Skin of body (tissue), 2 donors: Measurements from ENCODE around the genes SOX30 and C1QTNF2.

GRCh38 chr5:157523907-157524400, 51.6 kb downstream of the ADAM19 start:
- RAMPAGE, long total RNA, result no peak

GRCh38 chr5:157574318-157574957, 1.1 kb downstream of the ADAM19 start:
- RAMPAGE, long total RNA, result no peak

DNA sequence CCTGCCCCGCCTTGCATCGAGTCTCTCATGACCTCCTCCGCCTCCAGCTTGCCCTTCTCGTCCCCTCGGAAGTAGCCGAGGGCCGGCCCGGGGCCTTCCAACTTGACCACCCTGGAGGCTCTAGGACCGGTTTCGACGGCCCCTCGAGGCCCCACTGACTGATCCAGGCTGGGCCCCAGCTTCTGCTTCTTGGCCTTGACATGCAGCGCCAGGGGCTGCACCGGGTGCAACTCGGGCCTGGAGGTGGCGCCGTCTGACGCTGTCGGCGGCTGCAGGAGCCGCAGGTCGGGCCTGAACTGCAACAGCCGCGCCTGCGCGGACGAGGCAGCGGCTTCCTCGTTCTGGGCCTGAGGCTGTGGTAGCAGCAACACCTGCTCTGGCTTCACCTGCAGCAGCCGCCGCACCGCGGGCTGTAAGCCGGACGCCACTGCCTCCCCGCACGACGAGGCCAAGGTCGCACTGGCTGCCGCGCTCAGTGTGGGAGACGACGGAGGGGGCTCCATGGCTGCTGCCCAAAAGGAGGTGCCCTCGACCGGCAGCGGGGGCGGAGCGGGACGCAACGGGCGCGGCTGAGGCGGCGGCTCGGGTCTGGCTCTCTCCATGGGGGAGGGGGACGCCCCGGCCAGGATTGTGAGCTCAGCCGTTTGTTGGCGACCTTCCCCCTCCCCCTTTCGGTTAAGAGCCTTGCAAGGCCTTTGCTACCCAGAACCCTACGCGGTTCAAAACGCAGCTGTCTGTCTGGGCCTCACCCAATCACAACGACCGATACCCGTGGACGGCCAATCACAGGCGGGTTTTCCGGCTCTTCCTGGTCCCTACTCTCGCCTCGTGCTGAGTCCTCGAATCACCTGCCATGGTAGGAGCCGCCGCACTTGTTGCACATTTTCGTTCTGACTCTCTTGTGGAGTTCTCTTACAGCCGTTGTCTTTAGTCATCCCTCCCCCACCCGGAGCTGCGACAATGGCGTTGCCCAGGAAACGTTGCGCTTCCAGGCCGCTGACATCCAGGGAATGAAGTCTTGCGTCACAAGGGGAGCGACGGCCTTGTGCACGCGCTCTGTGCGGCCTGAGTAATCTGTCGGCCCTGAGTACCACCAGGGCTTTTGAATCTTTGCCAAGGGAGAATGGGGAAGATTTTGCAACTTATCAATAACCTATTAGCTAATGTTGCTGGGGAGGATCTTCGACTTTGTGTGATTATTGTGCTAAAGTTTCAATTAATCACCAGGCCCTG, at the start of gene SOX30:
SOX30 (minus strand) TSS at position 962 of the 1,233 bp plus-strand sequence.
- RAMPAGE, long total RNA, result no peak

DNA sequence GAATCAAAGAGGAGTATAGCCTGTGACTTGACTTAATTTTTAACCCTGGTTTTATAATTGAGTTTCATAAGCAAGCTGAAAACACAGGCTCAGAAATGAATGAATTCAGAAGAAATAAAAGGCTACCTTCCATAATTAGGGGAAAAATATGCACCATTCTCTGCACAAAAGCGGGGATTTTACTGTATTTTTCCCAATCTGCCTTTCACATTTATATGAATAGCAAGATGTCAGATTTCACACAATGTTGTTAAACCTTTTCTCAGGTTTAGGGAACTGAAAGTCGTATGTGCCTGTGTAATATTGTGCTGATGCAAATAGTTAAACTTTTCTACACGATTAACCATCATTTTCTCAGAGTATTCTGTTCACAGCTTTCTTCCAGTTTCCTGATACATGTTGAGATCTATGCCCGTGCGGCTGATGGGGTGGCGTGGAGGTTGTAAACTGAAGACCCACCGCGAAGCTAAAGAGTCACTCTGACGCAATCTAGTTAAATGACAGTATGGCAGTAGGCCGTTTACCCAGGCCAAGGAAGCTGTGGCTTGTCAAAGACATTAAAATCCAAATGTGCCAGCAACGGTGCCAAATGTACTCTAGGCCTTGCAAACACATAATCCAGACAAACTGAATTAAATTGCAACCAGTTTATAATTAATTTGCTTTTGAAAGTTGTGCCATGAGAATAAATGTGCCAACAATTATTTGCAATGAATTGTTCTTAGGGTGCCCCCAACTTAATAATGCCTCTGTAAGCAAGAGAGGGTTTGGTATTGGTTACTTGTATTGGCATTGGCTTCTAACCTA, 145.7 kb downstream of the EBF1 start:
- RAMPAGE, long total RNA, result no peak

DNA sequence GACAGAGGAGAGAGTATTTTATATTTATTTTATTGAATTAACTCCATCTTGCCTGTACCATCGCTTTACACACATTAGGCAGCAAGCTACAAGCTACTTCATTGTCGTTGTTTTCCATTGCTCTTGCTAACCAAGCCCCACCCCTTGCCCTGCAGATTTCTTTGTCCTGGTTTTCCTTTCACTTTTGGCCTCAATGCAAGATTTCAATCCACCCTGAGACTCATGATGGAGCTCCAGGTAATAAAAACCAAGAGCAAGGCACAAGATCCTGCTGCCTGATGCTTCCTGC, 65.2 kb downstream of the EBF1 start:
- RAMPAGE, long total RNA, result no peak

DNA sequence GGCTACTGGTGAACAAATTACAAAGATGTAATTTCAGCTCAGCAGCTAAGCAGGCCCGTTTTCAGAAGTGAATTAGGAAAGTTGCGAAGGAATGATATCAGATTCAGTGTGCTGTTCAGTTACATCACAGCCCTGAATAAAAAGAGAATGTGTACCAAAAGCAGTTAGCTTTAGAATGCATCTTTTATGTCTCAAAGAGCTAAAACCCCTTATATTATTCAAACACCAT, 9.4 kb downstream of the EBF1 start:
- RAMPAGE, long total RNA, result no peak

DNA sequence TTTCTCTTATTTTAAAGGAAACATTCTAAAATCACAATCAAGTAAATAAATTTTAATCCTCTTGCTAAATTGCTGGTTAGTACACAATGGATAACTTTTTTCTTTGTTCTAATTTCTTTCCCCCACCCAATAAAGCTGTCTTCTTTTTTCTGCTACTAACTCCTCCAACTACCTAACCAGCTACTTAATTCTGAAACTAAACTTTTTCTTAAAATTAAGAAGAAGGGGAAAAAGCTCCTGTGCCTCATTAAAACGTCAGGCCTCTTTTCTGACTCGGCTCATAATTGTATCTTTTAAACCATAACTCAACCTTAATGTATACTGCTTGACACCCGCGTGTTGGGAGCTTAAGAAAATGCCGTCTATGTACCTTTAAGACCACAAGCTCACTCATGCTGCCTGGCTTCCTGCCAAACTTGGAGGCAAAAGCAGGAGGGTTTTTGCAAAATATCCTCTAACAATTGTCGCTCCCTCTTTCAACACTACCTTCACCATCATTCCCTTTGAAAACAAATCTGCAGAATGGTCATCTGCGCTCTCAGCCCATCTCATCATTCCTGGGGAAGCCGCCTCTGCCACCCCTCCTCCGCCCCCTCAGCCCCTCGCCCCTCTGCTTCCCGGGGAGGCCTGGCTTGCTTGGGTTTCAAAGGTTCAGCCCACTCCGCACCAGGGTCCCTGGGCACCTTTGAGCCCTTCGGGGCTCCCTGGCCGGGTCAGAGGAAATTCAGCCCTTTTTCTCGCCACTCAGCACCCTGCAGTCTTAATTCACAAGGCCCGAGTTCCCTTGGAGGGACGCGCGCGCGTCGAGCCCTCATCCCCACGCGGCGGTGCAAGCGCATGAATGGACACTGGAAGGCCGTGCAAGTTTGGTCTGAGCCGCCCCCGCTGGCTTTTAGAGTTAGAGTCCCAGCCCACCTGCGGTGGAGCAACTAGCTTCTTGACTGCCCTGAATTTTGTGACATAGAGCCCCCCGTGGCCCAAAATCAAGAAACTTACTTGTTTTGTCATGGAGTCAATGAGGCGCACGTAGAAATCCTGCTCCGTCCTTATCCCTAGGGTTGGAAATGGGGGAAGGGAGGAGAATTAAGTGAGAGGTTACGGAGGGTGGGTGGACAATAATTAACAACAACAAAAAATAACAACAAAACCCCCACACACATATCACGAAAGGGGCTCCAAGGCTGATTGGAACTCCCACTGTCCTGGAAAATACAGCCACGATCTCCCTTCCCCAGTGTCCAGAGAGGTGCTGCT, 4.7 kb downstream of the EBF1 start:
- RAMPAGE, long total RNA, result no peak

GRCh38 chr5:159099945-159100414, 264 bp upstream of the EBF1 start:
- RAMPAGE, long total RNA, result no peak

- RAMPAGE, long total RNA, result no peak
Observed at GRCh38 chr5:159100415-159100922, 753 bp upstream of the EBF1 start.

- RAMPAGE, long total RNA, result no peak
Observed at GRCh38 chr5:159100923-159101490, 1.3 kb upstream of the EBF1 start.

DNA sequence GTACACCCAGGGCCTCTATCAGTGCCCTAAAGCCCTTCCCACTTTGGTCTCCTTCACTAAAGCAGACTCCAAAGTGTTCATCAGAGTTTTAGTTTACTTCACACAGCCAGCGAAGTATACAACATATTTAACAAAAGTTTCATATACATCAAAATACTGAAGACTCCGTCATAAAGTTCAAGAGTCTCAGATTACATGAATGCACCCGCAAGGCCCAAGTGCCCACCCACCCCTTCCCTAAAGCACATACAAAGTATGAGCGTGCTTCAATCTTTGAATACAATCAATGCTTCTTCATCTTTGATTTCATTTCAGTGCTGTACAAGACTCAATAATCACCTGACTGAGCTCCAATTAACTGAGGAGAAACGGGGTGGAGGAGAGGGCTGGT, 51.5 kb downstream of the RNF145 start:
- RAMPAGE, long total RNA, result no peak

- RAMPAGE, long total RNA, result no peak
Observed at GRCh38 chr5:159195445-159195888, 13.9 kb downstream of the RNF145 start.

DNA sequence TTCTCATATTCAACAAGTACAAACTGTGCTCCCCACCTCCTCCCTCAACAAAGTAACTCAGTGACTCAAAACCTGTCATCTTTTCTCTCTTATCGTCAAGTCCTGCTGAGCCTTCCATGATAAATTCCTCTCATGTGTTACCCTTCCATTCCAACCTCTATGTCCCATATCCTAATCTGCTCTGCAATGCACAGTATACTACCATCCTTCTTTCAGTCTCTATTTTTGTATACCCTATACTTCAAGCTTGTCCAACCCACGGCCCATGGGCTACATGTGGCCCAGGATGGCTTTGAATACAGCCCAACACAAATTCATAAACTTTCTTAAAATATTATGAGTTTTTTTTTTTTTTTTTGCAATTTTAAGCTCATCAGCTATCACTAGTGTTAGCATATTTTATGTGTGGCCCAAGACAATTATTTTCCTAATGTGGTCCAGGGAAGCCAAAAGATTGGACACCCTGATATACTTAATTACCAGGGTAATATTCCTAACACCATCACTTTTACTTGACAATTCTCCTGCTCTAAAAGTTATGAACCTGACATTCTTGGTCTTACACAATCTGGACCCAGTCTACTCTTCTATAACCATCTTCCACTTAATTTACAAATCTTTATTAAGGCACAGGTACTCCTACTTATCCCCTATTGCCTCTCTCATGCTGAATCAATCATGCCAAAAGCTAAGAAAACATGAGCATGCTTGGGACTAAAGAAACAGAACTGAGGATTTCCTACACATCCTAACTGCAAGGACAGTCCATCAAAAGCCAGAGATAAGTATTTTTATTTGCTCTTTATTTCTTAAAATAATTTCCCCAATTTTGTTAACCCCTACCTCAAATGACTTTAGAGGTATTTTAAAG, 13.2 kb downstream of the RNF145 start:
- RAMPAGE, long total RNA, result no peak

DNA sequence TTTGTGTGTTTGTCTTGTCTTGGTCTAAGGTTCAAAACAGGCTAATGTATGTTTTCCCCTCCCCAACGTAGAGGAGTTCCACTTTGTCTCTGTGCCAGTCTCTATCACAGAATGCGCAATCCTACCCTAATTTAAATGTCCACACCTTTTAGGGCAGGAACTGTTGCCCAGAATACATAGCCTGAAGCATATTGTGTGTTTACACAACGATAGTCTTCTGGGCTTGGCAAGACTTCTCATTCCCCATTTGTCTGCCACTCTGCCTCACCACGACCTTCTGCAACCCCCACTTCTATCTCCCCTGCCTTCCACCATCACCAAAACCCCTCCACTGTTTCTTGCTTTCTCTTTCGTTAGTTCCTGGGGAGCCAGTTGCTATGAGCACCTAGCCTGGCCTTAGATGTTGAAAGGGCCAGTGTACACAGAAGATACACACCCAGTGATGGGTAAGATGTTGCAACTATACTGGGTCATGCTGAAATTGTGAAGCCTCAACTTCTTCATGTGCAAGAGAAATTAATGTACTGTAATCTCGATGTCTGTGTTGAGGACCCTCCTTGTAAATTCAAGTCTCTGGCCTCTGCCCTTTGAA, 886 bp upstream of the RNF145 start:
- RAMPAGE, long total RNA, result no peak

DNA sequence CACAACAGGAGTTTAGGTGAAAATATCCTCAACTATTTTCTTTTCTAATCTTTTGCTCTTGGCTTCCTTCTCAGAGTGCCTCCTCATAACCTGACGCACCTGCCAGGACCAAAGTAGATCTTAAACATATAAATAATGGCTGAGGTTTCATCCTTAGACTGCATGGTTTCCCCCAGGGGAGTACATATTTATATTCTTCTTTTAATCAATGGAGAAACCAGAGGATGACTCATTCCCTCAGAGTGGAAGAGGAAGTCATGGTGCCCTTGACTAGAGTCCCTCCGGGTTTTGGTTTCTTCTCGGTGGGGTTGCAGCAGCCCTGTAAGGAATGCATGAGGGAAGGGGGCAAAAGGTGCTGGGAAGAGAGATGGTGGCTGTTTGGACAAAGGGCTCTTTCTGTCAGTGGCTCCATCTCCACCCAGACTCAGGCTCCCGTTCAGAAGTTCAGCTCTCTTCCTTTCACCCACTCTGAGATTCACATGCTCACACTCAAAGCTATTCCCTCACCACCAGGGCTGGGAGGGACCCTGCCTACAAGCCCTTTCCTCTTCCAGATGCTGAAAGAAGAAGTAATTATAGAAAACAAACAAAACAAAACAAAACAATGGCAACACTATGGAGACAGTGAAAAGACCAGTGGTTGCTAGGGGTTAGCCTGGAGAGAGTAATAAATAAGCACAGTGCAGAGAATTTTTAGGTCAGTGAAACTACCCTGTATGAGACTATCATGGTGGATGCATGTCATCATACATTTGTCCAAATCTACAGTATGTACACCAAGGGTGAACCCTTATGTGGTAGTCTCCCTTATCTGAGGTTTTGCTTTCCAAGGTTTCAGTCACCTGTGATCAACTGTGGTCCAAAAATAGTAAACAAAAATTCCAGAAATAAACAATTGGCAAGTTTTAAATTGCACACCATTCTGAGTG, 129.8 kb upstream of the IL12B start:
- RAMPAGE, long total RNA, result no peak

GRCh38 chr5:159826330-159826938, 89.8 kb upstream of the ADRA1B start:
- RAMPAGE, long total RNA, result no peak

GRCh38 chr5:160370503-160370803, at the start of gene C1QTNF2:
Gene C1QTNF2, minus strand, starts transcription at chr5:160370626.
- RAMPAGE, long total RNA, result no peak

GRCh38 chr5:160683440-160683999, 168.5 kb downstream of the ATP10B start:
- RAMPAGE, long total RNA, result no peak

DNA sequence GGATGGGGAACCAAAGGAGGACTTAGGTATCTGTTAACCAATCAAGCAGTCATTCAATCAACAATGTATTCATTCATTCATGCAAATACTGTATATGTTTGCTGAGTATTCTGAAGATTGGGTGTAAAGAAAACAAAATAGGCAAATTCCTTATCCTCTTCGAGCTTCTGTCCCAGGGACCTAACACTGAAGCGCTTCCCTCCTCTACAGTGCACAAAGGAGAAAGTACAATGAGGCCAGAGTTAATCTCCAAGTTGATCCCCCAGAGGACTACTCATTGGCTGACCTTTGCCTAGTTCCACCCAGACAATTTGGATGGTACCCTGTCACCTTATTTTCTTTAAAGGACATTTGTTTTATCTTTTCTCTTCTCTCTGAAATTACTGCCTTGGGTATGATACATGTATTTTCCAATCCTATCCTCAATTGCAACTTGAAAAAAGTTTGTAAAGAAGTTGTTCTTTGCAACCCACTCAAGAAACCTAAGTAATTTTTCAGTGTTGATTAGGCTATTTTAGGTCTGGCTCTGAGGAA, 62.1 kb downstream of the ATP10B start:
- RAMPAGE, long total RNA, result no peak

- RAMPAGE, long total RNA, result no peak
Observed at GRCh38 chr5:160924261-160924705, 72.3 kb upstream of the ATP10B start.